ENCODE results near the gene PHACTR3.

DNA sequence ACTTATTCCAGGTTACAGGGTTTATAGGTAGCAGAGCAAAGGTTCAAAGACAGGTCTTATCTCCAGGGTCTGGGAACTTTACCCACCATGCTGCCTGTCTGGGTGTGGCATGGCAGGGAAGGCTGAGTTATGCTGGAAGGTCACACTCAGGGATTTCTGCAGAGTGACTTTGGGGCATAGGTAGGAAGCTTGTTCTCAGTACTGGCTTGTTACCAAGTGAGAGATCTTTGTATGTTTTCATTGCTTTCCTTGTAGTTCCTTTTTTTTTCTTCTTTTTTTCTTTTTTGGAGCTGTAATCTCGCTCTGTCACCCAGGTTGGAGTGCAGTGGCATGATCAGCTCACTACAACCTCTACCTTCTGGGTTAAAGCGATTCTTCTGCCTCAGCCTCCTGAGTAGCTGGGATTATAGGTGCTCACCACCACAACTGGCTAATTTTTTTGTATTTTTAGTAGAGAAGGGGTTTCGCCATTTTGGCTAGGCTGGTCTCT is 1.9 kb downstream of the ZNF831 start:
- PRO-cap: no peak
- RAMPAGE, long total RNA: no peak

- PRO-cap: no peak
- RAMPAGE, long total RNA: no peak
Observed at GRCh38 chr20:59177680-59178429, 14.2 kb downstream of the ZNF831 start.

DNA sequence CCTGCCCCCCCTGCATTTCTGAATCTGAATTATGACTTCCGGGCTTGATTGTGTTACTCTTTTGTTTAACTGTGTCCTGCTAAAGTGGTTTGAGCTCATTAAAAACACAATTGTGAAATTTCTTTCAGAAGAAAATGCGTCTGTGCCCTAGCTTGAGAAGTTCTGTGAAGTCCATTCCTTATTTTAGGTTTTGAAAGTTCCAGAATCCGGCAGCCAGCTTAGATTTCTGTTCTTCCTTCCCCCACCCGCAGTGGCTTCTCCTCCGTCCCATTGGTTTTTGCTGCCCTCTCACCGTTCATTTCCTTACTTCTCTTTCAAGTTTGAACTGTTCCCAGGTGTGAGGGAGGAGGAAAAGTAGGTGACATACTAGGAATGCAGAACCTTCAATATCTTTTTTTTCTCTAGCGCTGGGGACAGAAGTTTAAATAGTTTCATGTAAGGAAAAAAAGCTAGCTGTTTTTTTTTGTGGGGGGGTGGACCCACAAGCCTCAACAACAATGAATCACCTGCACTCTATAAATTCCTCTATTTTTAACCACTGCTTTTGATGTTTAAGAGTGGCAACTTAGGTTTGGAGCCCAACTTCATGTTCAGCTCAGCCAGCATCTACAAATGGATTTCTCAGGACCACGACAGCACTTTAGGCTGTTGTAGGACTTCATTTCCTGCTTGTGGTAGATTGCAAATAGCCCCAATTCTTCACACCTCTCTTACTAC is 7.2 kb upstream of the EDN3 start:
- PRO-cap: no peak
- RAMPAGE, long total RNA: no peak

GRCh38 chr20:59308659-59309290 is 8.4 kb downstream of the EDN3 start:
- PRO-cap: no peak
- RAMPAGE, long total RNA: no peak

GRCh38 chr20:59603711-59604576 is at the start of gene PHACTR3:
Gene PHACTR3 (plus strand): TSS chr20:59604540.
- PRO-cap: no peak
- RAMPAGE, long total RNA: no peak

DNA sequence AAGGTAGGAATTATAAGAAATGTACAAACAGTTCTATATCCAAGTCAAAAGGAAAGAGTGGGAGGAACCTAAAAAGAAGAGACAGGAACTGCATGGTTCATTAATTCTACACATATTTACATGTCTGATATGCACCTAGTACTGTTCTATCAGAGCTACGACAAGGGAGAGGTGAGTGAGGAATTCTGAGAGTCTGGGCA is 41.9 kb downstream of the SYCP2 start:
- PRO-cap: no peak
- RAMPAGE, long total RNA: no peak

DNA sequence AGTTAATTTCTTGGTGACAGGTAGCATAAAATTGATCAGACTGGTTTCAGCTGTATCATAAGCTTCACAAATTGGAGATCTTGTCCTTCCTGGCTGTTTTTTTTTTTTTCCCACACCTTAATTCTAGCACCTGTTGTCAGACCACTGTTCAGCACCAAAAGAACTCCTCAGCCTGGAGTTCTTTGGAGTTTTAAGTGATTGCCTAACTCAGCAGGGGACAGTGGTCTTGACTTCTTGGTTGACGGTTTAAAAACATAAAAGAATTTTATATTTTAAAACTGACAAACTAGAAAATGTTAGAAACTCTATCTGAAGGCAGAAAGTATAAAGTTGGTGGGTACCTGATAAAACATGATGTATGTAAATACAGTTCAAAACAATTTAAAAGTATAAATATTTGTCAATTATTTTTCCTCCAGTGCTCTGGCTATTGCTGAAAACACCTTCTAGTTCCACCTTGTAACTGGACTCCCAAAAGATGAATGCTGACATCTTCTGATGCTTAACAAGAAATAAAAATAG is 2.5 kb downstream of the PPP1R3D start:
- PRO-cap: no peak
- RAMPAGE, long total RNA: no peak

DNA sequence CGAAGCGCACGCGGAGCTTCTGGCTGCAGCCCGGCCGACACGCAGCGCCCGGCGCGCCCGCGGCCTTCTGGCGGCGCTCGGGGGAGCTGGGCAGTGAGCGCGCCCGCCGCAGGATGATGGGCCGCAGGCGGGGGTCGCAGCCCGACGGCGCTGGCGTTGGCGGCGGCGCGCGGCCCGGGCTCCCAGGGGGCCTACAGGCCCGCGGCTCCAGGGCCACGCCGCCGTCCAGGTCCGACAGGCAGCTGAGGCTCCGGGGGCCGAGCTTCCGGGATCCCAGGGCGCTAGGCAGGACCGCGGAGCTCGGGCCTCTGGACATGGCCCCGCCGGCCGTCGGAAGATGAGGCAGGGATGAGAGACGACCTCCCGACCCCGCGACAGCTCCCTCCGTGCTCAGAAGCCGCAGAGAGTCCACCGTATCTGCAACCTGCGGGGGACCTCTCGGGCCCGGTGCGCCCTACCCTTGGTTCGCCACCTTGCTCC is 449 bp downstream of the PPP1R3D start:
- PRO-cap: no peak
- RAMPAGE, long total RNA: no peak

DNA sequence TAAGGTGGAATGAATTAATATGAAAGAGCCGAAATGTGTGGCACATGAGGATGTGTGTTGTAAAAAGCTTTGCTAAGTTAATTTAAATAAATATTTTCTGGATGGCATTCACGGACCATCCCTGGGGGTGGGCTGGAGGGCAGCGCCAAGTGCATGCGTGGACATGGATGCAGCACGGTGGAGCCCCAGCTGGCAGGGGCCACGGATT is 279.4 kb downstream of the CDH4 start:
- PRO-cap: no peak
- RAMPAGE, long total RNA: no peak

DNA sequence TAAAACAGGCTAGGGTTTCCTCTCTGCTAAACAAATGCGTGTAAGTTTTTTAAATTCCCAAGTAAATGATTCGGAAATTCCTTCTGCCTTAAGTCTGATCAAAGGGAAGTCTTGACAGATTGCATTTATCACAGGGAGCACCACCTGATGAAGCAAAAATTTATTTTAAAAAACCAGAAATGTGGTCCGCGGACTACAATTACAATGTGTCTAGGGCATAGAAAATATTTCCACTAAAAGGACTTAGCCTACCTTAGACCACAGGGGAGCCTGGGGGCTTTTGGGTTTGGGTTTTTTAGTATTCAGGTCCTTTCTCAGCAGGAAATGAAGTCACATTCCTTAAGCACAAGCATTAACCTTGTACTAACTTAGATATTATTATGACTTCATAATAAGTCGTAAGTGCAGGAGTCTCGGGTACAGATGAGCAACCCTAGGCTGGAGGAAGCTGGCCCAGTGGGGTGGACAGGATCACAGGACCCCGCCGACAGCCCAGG is 378.0 kb downstream of the TAF4 start:
- PRO-cap: no peak
- RAMPAGE, long total RNA: no peak

- PRO-cap: no peak
- RAMPAGE, long total RNA: no peak
Observed at GRCh38 chr20:61959373-61959572, 106.4 kb downstream of the TAF4 start.

DNA sequence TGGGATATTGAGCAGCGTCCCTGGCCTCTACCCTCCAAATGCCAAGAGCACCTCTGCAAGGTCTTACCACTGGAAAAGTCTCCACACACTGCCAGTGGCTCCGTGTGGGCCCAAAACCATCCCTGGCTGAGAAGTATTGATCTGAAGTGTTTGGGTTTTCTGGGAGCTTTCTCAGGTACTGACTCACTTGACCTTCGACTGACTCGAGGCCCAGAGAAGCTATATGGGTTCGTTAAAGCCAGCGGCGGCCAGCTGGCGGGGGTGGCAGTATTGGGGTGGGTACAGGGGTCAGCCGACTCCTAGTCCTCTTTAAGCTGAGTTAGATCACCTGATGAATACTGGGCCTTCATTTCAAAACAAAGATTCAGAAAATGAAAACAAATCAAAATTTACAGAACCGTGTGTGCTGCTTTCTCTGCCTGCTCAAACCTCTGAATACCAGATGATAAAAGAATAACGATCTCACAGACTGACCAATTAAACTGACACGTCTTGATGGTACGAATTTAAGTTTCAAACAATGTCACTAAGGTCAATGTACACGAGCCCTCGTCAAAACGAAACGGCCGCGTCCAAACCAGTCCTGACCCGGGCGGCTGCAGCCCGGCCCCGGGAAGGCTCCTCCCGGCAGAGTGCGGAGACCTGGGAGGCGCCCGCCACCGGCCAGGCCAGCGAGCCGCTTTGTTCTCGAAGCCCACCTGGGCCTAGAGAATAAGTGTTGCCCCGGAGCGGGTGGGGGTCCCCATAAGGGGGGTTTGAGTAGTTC is 1.0 kb downstream of the PSMA7 start:
- PRO-cap: no peak
- RAMPAGE, long total RNA: no peak

GRCh38 chr20:62193360-62193809 is 10.6 kb downstream of the MTG2 start:
- PRO-cap: no peak
- RAMPAGE, long total RNA: no peak

- PRO-cap: no peak
- RAMPAGE, long total RNA: no peak
Observed at GRCh38 chr20:62240057-62240413, 1.7 kb downstream of the OSBPL2 start.

DNA sequence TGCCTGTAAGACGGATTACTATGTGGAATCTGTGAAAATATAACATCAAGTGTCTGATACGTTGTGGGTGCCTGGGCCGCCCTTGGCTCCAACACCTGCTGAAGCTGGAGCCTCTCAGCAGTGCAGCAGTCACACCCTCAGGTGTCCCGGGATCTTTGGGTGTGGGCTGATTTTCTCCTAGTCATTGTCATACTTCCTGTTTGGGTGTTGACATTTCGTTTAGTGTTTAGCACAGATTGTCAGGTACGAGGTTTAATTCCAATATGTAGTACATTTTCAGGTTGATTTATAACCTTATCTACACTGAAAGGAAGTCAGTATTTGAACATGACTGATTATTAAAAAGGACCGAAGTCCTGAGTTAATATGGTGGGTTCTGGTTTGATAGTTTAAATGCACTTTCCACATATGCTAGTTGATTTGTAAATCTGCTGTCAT is 3.4 kb downstream of the OSBPL2 start:
- PRO-cap: no peak
- RAMPAGE, long total RNA: no peak

- PRO-cap: no peak
- RAMPAGE, long total RNA: no peak
Observed at GRCh38 chr20:62274430-62275110, 28.2 kb upstream of the ADRM1 start.

DNA sequence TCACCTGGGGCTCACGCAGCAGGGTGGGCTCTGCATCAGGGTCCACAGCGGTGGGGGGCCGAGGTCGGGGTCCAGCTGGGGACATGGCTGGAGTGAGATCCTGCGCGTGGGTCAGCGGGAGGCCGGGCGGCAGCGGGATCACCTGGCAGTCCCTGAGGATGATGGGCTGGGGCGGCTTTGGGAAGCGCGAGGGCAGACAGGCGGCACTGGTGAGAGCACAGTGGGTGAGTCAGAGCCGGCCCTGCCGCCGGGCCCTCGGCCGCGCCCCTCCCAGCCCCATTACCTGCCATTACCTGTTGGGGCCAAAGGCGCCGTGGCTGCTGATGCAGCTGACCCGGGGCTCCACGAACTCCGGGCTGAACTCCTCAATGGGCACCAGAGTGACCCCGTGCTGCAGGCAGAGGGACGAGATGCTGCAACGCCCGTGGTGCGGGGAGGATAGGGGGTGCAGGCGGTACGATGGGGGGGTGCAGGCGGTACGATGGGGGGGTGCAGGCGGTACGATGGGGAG is 28.0 kb downstream of the ADRM1 start:
- PRO-cap: no peak
- RAMPAGE, long total RNA: no peak

- PRO-cap: no peak
- RAMPAGE, long total RNA: no peak
Observed at GRCh38 chr20:62352193-62352692, 14.9 kb downstream of the LAMA5 start.

- PRO-cap: no peak
- RAMPAGE, long total RNA: no peak
Observed at GRCh38 chr20:62357044-62357619, 10.0 kb downstream of the LAMA5 start.

DNA sequence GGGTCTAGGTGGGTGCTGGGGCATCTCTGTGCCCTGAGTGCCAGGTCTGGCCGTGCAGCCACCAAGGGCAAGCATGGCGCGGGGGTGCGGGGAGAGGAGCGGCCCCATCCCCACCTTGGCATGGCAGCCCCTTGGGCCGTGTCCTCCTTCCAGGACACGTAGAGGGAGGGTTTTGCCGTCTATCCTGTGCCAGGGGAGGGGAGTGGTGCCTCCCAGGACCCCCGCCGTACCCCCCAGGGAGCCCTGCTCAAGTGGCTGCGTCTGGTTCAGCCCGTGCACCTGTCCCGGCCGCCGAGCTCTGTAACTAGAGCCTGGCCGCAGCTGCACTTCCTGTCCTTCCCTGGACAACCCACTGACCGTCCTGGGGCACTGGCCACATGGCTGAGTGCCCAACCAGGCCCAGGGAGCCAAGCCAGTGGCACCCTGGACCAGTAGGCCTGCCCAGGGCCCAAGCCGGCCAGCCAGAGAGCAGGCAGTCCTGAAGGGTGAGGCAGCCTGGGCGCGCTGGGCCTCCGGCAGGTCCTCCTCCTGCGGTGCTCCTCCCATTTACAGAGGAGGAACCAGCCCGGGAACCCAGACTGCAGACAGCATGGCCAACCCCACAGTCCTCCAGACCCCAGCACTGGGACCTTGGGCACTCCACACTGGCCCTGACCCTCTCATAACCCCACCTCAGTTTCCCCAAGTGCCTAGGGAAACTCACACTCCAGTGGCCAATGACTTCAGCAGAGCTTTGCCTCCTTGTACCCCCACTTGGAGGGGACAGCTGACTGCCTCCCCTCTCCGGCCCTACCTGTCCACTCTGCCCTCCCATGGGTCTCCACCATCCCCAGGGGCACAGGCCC is 8.8 kb downstream of the LAMA5 start:
- PRO-cap: no peak
- RAMPAGE, long total RNA: no peak